Glomerular endothelial cell (primary cell): Measurements from ENCODE around the gene ABLIM2.

GRCh38 chr4:6998903-6999735, 43.7 kb downstream of the CCDC96 start:
- RAMPAGE, long total RNA = no peak

DNA sequence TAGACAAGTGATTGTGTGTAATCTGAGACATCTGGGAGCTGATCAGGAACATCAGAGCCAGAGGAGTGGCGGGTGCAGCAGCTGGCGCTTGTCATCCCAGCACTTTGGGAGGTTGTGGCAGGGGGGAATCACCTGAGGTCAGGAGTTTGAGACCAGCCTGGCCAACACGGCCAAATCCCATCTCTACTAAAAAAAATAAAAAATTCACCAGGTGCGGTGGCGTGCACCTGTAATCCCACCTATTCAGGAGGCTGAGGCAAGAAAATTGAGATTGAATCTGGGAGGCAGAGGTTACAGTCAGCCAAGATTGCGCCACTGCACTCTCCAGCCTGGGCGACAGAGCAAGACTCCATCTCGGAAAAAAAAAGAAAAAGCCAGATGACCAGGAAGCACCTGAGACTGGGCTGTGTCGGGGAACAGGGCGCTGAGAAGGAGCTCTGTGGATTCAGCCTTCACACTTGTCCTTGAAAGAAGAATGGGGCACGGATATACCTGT, 39.1 kb downstream of the CCDC96 start:
- RAMPAGE, long total RNA = no peak

DNA sequence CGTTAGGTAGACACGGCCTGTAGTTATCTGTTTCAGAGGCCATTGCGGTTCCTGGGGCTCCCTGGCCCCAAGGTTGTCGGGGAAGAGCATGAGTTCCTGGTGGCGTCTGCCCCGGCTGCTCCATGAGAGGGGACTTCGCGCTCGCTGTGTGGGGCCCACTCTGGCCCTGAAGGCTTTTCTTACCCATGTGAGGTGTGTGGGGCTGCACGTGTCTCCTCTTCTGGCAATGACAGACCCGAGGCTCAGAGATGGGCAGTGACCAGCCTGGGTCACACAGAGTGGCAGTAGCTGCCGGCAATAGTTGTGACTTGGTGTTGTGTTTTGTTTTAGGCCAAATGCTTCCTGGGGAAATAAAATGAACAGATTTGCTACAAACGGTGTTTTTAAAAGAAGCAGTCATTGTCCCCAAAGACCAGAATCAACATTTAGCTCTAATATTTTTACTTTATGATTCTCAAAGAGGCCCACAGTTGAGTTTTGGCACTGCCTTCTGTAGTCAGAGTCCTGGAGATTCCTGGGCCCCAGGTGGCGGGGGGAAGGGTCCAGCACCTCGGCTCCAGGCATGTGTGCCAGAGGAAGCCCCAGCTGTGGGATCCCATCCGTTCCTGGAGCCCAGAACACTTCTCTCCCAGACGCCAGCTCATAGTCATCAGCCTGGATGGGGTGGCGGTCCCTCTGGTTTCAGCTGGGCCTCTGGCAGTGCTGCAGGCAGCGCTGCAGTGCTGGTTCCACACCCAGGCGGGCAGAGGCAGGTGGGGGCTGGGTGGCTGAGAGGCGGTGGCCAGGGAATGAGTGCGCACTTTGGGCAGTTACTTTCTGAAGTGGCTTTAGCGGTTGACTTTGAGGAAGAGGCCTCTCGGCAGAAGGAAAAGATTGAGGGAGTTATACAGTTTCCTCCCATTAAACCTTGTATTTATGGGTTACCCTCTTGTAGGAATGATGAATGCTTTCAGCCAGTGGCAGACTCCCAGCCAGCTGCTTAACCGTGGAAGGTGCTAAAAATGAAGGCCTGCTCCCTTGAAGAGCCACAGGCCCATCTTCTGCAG, 9.5 kb downstream of the TADA2B start:
- RAMPAGE, long total RNA = no peak

DNA sequence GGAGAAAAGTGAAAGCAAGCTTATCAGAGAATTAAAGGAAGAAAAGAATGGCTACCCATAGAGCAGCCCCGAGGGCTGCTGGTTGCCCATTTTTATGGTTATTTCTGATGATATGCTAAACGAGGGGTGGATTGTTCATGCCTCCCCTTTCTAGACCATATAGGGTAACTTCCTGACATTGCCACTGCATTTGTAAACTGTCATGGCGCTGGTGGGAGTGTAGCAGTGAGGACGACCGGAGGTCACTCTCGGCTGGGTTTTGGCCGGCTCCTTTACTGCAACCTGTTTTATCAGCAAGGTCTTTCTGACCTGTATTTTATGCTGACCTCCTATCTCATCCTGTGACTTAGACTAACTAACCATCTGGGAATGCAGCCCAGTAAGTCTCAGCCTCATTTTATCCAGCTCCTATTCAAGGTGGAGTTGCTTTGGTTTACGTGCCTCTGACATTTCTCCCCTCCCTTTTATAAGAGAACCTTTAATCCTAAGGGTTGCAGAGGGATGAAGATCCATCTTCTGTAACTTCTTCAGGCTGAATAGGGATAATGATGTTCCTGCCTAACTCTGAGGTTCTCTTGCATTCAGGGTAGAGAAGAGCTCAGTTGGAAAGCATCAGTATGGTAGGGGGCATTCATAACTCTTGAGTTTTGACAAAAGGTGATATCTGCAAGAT, 16.8 kb upstream of the GRPEL1 start:
- RAMPAGE, long total RNA = no peak

DNA sequence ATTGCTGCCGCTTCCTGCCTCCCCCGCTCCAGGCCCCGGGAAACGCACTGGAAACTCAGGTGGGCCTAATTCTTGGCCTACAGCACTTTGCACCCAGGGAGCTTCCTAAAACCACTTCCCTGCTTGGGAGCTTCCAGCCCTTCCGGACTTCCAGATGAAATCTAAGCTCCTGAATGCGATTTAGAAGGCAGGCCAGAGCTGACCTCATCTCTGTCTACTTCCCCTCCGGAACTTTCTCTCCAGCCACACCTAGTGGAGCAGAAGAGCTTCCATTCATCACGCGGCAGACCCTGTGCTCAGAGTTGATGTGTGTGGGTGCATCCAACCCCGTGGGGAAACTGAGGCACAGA, 84.2 kb downstream of the SORCS2 start:
- RAMPAGE, long total RNA = no peak

DNA sequence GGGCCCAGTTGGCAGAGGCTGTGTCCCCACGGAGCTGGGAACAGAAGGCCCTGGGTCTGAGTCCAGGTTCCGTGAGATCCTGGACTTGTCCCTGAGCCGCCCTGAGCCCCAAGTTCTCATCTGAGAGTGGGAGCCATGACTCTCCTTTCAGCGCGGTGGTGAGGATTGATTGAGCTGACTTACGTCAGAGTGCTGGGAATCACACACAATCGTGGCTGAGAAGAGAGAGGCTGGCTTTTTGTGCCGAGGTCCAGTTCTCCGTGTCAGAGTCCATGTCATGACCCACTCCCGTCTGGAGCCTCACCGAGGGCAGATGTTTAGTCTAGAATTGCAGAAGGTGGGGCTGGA, 97.9 kb downstream of the PSAPL1 start:
- RAMPAGE, long total RNA = no peak

DNA sequence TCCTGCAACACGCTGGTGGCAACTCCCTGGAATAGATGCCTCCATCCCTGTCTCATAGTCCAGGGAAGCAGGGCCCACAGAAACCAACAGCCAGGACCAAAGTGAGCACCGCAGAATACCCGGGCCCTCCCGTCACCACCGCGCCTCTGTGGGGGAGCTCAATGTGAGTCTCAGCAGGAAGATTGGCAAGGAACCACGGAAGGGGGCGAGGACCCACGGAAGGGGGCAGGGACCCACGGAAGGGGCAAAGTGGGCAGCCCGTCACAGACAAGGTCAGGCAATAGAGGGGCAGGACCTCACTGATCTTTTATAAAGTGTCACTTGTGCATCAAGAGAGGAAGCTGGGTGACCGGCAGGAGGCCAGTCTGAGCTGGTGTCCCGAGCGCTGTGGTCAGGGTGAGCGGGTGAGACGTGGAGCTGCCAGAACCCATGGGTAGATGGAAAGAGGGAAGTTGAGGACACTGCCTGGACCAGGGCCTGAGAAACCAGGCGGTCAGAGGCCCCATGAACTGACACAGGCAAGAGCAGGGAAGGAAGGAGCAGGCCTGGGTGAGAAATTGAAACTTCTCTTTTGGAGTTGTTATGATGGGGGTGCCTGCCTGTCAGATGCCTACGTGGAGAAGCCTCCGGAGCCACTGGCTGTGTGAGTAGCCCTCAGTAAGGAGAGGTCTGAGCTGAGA, 192.8 kb downstream of the AFAP1 start:
- RAMPAGE, long total RNA = no peak

DNA sequence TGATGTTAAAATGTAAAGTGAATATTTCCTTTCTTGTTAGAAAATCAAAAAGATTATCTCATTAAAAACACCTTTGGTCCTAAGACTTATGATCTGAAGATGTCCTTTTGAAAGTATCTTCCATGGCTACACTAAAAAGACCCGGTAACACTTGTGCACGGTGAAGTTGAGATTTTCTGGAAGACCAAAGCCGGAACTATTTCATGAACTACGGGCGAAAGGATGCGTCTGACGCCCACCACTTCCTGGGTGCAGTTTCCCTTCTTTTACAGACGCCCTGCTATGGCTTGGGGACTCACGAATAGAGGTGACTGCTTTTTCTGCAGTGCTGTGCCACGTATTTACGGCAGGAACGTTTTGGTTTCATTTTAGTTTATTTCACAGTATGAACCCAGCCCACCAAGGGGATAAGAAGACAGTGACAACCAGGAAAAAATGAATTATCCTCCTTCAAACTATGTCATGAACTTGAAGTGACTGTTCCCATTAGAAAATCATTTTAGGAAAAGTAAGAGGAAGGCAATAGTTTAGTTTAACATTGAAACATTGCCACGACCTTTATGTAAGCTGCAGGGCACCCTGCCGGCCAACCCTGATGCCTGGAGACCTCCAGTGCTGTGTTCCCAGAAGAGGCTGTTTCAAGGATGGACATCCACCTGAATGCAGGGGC, 180.4 kb downstream of the AFAP1 start:
- RAMPAGE, long total RNA = no peak

- RAMPAGE, long total RNA = no peak
Measured at GRCh38 chr4:7762305-7762949, 177.2 kb downstream of the AFAP1 start.

DNA sequence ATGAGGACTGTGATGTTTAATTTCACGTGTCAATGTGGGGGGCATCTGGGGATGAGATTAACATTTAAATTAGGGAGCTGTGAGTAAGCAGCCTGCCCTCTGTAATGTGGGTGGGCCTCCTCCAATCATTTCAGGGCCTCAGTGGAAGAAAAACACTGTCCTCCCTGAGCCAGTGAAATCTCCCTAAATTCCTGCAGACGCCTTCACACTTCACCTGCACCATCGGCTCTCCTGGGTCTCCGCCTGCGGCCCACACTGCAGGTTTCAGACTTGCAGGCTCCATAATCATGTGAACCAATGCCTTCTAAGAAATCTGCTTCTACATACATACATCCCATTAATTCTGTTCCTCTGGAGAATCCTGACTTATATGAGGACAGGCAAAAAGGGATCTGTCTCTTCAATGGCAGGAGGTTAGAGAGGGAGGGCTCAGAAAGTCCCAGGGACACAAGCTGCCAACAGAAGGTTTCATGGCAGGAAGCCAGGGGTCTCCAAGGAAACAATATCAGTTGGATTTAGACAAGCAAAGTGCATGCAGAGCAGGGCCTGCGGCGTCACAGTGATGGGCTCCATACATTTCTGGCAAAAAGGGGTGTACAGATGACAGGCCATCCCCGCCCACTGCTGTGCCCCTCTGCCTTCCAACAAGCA, 121.5 kb downstream of the AFAP1 start:
- RAMPAGE, long total RNA = no peak

GRCh38 chr4:7911097-7911792, 28.4 kb downstream of the AFAP1 start:
- RAMPAGE, long total RNA = no peak

GRCh38 chr4:7941173-7941748, 1.6 kb upstream of the AFAP1 start:
- RAMPAGE, long total RNA = no peak

GRCh38 chr4:7968534-7968854, 28.8 kb upstream of the AFAP1 start:
- RAMPAGE, long total RNA = no peak

GRCh38 chr4:8001822-8002979, 62.5 kb upstream of the AFAP1 start:
- RAMPAGE, long total RNA = no peak

DNA sequence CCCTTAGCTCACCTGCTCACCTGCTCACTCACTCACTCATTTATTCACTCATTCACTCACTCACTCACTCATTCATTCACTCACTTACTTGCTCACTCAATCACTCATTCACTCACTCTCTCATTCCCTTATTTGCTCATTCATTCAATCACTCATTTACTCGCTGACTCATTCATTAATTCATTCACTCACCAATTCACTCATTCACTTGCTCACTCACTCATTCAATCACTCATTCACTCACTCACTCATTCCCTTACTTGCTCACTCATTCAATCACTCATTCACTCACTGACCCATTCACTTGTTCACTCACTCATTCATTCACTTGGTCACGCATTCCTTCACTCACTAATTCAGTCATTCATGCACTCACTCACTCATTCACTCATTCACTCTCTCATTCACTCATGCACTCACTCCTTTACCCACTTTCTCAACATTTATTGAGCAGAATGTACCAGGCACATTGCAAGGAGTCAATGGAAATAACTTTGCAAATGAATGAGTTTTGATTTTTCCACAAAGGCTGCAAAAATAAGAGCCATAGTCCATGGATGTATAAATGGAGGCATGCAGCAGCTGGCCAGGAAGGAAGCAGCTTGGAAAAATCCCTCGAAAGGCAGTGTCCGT, 88.8 kb upstream of the AFAP1 start:
- RAMPAGE, long total RNA = no peak

DNA sequence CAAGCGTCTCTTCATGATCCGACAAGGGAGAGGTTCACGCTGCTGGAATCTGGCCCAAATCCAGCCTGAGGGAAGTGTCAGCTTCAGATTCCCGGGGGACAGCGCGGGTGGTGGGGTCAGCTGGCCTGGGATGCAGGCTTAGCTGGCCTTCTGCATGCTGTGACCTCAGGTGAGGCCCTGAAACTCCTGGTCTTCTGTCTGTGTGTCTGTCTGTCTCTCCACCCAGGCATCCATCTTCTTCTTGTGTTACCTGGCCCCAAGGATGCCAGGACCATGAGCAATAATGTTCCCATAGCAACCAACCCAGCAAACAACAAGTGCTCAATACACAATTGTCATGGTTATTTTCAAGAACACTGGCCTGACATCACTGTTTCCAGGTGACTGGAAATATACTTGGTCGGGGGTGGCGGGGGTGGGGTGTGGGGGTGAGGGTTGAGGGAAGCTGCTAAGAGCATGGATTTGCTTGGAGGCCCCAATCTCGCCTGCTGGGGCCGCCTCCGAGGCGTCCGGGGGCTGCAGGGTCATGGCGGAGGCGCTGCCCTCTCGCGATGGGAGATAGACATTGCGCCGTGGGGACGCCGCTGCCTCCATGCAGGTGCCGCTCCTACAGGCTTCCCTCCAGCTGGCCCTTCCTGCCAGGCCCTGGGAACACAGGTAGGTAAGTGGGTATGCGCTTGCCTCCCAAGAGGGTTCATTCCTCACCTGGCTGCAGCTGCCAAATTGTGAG, 48.2 kb downstream of the ABLIM2 start:
- RAMPAGE, long total RNA = no peak

DNA sequence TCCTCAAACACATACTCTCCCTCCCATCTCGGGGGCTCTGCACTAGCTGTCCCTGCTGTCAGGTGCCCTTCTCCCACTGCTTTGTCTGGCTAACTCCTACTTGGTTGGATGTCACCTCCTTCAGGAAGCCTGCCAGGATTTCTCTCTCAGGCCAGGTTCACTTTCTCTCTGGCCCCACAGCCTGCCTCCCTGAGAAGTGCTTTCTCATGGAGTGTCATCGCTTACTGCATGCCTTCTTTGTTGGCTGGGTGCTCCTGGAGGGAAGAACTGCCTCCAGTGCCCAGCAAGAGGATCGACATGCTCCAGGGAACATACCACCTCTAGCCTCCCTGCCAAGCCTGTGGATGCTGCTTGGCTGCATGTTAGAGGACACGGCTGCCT, 15.2 kb downstream of the ABLIM2 start:
- RAMPAGE, long total RNA = no peak

- RAMPAGE, long total RNA = no peak
Measured at GRCh38 chr4:8156556-8157147, 2.0 kb downstream of the ABLIM2 start.

DNA sequence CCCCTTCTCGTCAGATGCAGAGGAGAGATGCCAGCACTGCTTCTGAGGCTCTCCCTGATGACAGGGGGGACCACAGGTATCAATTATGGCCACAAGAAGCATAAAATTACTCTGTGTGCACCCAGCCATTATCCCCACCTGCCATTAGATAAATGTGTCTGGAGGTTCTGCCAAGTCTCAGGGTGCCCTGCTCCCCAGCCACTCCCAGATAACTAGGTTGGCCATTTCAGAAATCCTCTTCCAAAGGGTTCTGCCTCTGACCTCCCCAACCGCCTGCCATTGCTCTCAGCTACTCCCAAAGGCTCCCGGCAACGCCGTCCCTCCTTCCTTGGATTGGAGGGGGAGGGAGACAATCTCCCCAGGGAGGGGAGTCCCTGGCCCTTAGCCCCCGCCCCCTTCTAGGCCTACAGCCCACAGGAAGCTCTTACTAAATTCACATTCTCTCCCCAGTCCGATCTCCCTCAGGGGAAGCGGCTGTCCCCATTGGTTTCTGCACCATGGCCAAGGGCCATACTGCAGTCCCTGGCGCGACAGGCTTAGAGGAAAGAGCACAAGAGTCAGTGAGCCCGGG, 1.3 kb downstream of the ABLIM2 start:
- RAMPAGE, long total RNA = no peak

DNA sequence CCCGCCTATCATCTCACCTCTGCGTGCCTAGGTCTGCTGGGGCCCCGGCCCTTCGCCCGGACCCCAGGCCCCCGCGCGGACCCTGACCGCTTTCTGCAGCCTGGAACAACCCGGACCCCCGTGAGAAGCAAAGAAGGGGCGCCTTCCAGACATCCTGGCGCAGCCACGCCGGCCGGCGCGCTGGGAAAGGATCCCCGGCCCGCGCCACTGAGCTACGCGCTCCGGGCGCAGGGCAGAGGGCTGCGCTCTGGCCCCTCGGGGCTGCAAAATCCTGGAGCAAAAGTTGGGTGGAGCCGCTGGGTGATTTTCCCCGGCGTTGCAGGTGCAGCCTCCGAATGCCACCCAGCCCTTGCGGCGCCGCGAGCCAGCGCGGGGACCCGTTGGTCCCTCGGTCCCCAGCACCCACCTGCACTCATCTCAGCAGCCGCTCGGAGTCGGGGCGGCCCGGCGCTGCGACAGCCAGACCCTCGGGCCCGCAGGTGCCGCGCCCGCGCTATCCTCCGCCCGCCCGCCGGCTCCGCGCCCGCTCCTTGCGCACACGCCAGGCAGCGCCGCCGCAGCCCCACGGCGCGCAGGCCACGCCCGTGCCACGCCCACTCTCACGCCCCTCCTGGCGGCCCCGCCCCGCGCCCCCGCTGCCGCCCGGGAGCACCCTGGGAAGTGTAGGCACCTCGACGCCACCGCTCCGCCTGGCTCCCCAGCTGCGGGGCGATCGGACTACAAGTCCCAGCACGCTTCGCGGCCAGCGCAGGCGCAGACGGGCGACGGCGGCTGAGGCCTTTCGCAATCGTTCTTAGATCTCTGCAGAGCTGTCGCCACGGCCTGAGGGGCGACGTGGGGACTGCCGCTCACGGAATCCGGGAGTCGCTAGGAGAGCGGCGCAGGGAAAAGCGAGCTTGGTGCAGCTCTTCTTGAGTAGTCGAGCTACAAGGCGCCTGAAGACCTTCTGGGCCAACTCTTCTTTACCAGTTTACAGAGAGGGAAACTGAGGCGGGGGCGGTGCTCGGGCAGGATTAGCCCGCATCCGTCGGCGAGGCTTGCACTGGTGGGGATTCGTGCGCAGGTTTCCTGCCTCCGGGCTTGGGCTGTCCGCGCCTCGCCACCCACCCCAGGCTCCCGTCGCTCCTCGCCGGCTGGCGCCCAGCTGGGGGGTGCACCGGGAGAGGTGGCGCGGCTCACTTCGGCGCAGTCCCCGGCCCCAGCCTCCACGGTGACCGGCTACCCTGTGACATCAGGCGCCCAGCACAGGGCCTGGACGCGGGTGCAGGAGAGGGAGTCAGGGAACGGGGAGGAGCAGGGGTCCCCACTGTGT, at the start of gene ABLIM2:
Gene ABLIM2, minus strand, starts transcription at position 540 of the 1,312 bp plus-strand sequence.
- RAMPAGE, long total RNA = no peak